Mononuclear cell (primary cell): ENCODE data around the genes RIMBP3, GNB1L, CCDC188 and RTN4R.

DNA sequence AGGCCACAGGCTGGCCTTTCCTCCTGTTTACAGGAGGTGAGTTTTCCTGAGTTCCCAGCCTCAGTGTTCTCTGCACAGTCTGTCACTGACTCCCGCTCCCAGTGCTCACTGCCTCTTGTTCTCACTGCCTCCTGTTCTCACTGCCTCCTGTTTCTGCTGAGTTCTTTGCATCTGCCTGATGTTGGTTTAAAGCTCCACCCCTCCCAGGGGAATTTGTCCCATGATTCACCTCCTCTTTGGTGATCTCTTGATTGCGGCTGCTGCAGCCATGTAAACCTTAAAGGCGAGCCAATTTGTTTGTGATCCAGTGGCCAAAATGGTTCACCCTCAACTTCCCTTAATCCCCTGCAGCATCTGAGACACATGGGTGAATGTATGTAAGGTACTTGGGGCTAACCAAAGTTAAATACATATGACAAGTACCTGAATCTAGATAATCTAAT, 6.0 kb upstream of the TUBA8 start:
- RRBS: no CpG with 5 or more reads among the region's 3 CpGs

- RRBS: no CpG with 5 or more reads among the region's 9 CpGs
These were observed at the start of gene RIMBP3 for GRCh38 chr22:18611654-18612257. Gene RIMBP3, minus strand, starts transcription at chr22:18611919.

- RRBS: 4% methylated on average over 47 of the region's 87 CpGs
These were observed 635 bp downstream of the GSC2 start for GRCh38 chr22:19149301-19150012.

DNA sequence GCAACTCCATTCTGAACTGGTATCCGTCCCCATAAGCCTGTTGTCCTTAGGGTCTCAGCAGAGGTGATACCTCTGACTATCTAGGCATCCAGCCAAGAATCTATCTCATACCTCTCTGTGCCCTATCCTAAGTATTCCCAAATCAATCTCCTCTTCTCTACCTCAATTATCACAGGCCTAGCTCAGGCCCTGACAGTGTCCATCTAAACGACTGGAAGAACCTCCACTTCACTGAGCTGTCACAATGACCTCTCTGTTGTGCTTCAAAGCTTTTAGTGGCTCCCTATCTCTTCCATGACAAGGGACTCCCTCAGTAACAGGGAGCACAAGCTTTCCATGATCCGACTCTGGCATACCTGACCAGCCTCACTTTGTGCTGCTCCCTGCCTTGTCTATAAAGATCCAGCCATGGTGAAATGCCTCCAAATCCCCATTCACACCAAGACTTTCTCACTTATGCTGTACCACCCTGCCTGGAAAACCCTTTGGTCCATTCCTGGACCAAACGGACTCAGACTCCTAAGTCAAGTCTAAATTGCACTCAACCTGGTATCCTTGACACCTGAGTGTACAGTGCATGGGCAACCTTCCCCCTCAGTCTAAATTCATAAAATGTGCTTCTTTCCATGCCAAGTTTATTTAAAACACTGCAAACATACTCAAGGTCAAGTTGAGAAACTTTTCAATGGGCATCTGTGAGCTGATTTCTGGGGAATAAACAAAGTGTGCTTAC, 26.6 kb downstream of the HIRA start:
- RRBS: no CpG with 5 or more reads among the region's 4 CpGs

- RRBS: no CpG with 5 or more reads among the region's 2 CpGs
These were observed 47.6 kb upstream of the CLDN5 start for GRCh38 chr22:19571833-19572183.

GRCh38 chr22:19607068-19608386, 83.3 kb upstream of the CLDN5 start:
- RRBS: 20% methylated on average over 4 of the region's 32 CpGs

GRCh38 chr22:19719429-19720391, 3.6 kb upstream of the GP1BB start:
- RRBS: no CpG with 5 or more reads among the region's 31 CpGs

DNA sequence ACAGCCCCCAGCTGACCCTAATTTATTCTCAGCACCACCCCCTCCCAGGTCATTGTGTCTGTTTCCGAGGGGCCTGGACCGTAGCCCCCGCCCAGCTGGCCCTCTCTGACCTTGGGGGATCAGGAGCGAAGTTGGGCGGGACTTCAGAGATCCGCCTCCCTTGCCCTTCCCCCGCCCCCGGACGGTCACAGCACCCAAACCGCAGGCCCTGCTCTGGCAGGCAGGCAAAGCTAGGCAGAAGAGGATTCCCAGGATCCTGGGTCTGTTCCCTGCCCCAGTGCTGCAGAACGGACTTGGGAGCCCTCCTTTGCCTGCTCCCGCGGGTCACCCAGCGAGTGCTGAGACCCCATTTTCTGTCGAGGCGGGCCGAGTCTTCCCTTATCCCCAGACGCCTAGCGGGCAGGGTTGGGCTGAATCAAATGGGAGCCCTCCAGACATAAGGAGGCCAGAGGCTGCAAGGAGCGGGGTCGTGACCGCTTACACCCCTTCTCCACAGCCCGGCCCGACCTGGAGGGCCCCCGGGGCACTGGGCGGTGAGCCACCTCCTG, 690 bp upstream of the GP1BB start:
- RRBS: 33% methylated on average over 2 of the region's 26 CpGs

DNA sequence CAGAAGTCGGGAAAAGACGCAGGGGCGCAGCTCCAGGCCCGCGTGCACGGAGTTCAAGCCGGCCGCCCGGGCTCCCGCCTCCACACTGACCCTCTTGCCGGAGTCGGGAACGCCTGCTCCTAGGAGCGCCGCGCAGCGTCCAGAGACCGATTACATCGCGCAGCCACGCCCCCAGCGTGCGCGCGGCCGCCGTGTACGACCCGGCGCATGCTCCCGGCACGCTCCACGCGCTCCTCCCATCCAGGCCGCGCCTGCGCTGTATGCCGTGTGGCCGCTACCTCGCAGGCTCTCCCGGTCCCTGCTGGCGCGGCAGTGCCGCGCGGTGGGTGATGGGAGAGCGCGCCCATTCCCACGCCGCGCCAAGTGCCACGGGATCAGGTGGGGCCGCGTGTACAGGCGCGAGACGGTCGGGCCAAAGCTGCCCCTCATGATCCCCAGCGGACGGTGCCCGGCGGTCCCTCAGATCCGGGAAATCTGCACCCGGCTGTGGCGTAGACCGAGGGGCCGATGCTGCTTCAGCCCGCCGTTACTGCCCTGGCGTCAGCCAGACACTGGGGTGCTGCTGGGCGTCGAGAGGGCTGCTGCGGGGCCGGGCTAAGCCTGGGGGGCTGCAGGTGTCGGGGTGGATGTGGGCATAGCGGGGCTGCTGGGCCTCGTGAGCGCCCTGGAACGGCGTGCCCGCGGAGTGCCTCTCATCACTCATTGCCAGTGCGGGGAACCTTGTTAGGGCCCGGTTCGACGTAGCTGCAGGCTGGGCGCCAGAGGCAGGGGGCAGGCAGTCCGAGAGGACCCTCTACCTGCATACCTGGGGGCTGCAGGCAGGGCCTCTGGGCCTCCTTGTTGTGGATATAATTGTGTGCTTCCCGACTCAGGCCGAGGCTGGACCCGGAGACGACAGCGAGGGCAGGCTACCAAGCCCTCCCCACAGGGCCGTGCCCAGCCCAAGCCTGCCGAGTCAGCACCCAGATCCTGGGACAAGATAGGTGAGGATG, at the start of gene GNB1L:
Gene GNB1L (minus strand): TSS at position 145 of the 992 bp plus-strand sequence.
- RRBS: 1% methylated on average over 50 of the region's 95 CpGs

DNA sequence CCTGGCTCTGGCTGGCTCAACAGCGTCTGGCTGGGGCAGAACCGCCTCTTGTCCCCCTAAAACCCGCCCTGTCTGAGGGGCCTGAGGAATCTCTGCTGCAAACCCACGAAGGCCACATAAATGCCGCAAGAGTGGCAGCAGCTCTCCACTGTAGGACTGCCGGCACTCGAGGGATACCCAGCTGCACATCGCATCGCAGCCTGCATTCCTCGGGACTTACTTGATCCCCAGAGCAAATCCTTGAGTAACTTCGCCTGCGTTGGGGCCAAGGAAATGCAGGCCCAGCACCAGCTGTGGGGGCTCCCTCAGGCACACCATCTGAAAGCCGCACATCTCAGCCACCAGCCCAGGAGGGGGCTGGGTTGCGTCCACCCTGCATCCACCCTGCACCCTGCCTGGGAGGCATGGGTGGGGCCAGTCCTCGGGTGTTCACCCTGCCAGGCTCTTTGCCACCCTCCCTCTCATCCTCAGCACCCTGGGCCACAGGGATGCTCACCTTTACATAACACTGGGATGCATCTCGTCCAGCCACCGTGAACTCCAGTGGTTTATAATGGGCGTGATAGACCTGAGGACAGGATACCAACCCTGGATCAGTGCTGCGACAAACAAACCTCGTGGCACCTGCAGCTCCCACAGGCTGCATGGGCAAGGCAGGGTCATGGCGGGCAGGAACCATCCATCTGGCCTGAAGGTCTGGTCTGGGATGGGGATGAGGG, 23.4 kb upstream of the GNB1L start:
- RRBS: no CpG with 5 or more reads among the region's 21 CpGs

DNA sequence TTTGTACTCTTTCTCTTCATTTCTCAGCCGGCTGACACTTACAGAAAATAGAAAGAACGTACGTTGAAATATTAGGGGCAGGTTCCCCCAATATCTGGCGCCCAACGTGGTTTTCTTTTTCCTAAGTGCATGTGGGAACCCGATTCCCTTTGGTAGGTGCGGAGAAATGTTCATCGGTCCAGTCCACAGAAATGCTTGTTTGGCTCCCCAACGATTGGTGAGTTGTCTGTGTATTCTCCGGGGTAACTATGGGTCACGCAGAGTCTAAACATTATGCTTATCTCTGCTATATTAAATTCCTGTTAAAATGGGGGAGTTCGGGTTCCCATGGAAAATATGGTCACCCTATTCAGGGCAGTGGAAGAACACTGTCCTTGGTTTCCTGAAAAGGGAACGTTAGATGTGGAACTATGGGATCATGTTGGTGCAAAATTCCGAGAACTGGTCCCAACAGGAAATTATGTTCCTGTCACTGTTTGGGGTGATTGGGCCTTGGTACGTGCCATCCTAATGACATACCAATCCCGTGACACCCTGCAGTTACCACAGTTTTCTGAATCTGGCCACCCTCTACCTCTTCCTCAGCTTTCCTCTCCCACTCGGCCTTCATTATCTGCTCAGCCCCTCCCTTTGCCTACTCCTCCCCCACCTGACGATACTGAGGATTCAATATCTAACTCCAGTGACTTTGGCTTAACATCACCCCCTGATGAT, 5.7 kb upstream of the COMT start:
- RRBS: no CpG with 5 or more reads among the region's 18 CpGs

- RRBS: no CpG with 5 or more reads among the region's 15 CpGs
These were observed 28.7 kb upstream of the TXNRD2 start for GRCh38 chr22:19970259-19970862.

GRCh38 chr22:19974571-19975111, 33.0 kb upstream of the TXNRD2 start:
- RRBS: no CpG with 5 or more reads among the region's 8 CpGs

GRCh38 chr22:20023948-20024907, 3.3 kb downstream of the TANGO2 start:
- RRBS: no CpG with 5 or more reads among the region's 25 CpGs

DNA sequence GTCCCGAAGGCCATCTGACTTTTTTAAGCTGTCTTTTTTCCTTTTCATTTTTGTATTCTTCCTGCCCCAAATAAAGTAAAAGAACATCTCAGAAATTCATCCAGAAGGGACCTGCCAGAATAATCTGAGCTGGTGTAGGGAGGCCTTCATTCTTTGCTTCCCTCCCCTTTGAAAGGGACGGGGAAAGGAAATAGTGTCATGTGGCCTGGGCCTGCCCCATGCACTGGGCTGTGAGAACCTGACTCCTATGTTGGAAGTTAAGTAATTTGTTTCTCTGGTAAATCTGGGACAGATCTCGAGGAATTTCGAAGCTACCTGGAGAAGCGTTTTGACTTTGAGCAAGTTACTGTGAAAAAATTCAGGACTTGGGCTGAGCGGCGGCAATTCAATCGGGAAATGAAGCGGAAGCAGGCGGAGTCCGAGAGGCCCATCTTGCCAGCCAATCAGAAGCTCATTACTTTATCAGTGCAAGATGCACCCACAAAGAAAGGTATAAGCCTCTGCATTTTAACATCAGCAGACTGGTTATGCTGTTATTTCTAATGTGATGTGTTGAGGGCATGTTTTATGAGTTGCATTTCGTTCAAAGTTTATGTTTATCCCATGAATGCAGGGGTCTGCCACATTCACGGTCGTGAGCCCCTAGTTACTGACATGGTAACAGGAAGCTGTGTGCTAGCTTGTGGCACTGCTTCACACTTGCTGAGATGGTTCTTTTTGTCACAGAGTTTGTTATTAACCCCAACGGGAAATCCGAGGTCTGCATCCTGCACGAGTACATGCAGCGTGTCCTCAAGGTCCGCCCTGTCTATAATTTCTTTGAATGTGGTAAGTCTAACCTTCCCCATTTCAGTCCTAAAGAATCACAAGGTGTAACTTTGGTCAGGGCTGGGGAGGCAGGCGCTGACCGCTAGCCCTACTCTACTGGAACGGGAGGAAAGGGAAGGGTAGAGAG, 11.4 kb downstream of the DGCR8 start:
- RRBS: no CpG with 5 or more reads among the region's 22 CpGs

GRCh38 chr22:20109381-20110454, 6.2 kb upstream of the RANBP1 start:
- RRBS: no CpG with 5 or more reads among the region's 23 CpGs

- RRBS: no CpG with 5 or more reads among the region's 2 CpGs
These were observed at the start of gene CCDC188 for GRCh38 chr22:20150856-20151107. Gene CCDC188, minus strand, starts transcription at chr22:20151055.

DNA sequence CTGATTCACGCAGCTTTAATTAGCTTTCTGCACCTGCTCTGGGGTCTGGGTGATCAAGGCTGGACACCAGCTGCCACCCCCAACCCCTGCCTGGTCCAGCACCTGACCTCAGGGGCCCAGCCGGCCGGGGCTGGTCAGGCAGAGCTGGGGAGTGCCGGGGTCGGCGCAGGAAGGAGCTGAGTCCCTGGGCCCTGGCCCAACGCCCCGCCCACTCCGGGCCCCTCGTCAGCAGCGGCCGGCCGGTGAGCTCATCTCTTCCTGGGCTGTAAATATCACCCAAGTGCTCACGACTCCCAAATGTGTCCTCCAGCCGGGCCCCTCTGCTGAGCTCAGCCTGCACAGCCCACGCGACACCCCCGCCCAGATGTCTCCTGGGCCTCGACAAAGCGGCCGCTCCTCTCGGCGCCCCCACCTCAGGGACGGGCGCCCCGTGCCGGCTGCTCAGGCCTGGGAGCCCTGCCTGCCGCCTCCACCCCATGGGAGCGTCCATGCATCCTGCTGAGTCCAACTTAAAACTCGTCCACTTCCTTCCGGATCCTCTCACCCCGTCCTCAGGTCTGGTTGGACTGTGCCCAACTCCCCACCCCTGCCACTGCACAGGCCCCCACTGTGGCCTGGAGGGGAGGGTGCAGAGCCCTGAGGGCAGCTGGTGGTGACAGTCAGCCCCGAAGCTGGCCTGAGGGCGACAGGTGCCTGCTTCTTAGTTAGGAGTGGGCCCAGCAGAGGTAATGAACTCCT, 29.0 kb downstream of the RTN4R start:
- RRBS: 69% methylated on average over 13 of the region's 34 CpGs

DNA sequence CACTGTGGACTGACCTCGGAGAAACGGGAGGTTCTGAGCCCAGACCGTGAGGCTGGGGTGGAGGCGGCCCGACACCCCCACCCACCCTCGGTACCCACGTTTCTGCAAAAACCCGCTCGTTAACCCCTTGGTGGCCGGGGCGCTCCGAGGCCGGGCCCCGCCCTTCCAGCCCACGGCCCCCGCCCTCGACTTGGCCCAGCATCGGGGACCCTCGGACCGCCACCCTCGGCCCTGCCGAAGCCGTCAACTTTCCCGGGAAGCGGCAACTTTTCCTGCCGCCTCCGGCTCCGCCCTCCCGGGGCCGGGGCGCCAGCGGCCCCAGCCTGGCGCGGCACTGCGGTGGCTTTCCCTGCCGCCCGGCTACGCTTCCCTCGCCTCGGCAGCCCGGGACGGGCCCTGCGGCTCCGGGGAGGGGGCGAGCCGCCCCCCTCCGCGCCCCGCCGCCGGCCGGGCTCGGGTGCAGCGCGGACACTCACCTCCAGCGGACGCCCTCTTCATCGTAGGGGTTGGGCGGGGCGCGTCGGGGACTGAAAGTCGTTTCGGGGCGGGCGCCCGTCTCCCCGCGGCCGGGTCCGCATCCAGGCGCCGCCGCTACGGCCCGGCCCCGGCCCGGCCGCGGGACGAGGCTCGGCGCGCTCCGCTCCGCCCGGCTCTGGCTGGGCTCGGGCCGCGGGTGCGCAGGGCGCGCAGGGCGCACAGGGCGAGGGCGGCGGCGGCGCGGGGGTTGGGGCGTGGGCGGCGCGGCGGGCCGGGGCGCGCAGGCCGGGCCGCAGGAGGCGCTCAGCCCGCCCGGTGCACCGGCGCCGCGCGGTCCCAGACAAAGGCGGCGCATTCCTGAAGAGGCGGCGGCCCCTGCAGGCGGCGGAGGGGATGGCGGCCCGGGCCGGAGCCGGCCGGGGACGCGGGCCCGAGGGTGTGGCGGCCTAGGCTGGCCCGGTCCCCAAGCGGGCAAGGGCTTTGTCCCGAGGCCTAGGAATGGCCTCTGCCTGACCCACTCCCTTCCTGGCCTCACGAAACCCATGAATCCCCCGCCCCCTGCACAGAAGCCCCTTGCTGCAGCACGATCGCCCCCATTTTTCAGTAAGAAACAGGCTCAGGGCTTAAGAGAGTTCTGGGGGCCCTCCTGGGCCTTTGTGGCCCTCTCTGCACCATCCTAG, at the start of gene RTN4R:
Gene RTN4R (minus strand): TSS at position 724 of the 1,157 bp plus-strand sequence.
- RRBS: 2% methylated on average over 49 of the region's 140 CpGs